ENCODE measurements around a stretch of chr15.

DNA sequence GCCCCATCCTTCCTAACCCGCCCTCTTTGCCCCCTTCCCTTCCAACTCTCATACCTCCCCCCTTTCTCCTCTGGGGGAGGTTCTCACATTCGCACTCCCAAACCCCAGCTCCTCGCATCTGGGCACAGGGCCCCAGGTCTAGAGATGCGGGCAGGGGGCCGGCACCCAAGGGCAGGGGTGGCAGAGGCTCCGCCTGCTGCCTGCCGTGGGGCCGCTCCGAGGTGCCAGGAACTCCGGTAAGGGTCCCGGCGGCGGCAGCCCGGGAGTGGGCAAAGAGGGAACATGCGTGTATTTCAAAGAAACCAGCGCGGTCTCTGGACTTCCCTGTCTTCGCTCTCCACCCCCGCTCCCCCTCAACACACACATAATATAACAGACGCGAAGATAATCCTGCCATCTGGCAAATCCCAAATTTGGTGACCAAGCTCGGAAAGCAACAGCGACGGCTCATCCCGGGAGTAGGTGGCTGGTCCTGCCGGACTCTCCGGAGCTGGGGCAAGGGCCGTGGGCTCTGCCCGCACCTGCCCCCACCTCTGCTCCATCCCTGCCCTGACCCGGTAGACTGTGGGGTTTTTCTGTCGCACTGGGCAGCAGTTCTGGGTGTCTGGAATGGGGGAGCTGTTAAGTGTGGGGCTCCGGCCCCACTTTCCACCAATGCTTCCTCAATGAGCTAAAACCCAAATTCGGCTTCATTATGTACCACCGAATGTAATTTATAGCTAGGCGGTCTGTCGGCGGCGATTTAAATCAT, 31.0 kb downstream of the NR2F2 start:
- RRBS = 17% methylated on average over 12 of the region's 38 CpGs

GRCh38 chr15:96756568-96756828, 426.0 kb downstream of the NR2F2 start:
- RRBS = no CpG with 5 or more reads among the region's 8 CpGs

- RRBS = no CpG with 5 or more reads among the region's 8 CpGs
Measured at GRCh38 chr15:97234006-97234347, 726.5 kb upstream of the ARRDC4 start.

- RRBS = no CpG with 5 or more reads among the region's 6 CpGs
Measured at GRCh38 chr15:97994945-97995742, 34.6 kb downstream of the ARRDC4 start.

DNA sequence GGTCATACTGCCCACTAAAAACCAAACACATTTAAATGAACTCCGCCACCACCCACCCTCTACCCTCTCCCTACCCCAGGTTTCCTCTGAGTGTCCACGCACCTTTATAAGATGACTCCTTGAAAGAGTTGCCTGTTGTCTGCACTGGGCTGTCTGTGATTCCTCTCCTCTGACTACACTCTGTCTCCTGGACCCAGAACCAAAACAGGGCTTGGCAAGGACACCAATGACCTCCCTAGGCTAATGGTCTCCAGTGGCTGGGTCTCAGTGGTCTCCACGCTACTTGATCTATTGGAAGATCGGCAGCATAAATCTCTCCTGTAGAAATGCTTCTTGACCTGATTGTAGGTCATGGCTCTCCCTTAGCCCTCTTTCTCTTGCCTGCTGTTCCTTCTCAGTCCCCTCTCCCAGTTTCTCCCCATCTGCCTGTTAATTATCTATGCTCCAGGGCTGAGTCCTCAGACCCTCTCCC, 55.9 kb downstream of the ARRDC4 start:
- RRBS = no CpG with 5 or more reads among the region's 4 CpGs

DNA sequence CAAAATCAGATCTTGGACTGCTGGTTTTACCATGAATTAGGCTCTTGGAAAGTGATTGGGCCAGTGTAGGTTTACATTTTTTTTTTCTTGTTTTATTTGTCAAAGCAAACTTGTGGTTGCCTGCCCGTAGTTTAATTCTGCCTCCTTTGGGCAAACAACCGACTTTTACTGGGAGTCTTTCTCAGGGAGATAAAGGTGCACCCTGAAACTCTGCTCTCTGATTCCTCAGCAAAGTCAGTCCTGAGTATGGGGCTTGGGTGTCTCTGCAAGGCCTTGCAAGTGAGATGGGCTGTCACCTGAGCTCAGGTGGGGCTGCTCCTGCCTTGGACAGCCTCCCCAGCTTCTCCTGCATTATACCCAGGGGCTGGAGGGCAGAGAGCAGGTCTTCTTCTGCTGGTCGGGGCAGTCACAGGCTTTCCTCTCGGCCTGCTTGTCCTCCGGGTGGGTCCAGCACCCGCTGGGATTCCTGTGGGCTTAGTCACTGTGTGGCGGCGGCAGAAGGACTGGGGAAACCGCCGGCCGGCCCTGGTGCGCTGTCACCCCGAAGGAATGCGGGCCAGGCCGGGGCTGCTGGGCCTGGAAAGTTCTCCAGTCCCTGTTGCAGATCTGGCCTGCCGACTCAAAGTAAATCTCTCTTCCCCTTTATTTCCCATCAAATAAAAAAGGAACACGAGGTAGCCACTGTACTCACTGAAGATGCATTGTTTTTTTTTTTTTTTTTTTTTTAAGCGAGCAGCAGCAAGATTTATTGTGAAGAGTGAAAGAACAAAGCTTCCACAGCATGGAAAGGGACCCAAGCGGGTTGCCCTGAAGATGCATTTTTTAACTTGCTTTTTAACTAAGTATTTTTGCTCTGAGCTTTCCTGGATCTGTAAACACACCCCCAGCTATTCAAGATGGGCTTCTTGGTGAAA, 79.2 kb downstream of the IGF1R start:
- RRBS = 2% methylated on average over 10 of the region's 19 CpGs

DNA sequence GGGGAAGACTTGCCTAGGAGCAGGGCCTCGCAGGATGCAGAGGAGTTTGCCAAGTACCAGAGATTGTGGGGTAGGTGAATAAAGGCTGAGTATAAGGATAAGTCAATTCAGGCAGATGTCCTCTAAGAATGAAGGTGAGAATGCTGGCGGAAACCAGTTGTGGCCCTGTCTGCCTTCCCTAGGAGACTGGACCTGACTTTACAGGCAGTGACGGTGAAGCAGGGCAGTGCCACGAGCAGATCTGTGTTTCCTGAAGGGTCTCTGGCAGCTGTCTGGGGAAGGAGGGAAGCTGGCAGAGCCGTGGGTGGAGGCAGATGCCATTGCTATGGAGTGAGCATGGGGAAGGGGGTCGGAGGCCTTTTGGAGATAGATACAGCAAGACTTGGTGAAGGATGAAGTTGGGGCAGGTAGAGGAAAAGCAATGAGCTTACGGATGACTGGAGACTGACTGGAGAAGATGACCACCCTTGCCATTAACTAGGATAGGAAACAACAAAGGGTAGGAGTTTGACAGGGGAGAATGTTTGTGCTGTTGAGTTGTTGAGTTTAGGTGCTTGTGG, 84.0 kb downstream of the IGF1R start:
- RRBS = no CpG with 5 or more reads among the region's 7 CpGs

DNA sequence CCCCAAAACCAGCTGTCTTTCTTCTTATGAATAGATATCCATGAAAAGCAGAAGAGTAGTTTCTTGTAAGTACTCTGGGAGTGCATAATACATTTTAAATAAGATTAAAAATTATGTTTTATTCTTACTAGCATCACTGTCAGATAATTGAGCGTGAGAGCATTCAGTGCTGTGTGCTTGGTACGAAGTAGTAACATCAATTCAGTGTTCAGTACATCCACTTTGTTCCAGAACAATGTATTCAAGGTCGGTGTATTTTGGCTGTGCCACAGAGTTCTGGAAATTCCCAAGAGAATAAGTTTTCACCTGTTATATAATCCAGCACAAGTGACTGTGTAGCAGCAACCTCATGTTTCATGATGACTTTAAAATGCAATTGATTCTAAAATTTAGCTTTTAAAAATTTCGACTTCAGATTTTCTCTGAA, 130.6 kb downstream of the IGF1R start:
- RRBS = no CpG with 5 or more reads among the region's 4 CpGs

GRCh38 chr15:98843026-98843488, 164.5 kb downstream of the PGPEP1L start:
- RRBS = no CpG with 5 or more reads among the region's 7 CpGs

DNA sequence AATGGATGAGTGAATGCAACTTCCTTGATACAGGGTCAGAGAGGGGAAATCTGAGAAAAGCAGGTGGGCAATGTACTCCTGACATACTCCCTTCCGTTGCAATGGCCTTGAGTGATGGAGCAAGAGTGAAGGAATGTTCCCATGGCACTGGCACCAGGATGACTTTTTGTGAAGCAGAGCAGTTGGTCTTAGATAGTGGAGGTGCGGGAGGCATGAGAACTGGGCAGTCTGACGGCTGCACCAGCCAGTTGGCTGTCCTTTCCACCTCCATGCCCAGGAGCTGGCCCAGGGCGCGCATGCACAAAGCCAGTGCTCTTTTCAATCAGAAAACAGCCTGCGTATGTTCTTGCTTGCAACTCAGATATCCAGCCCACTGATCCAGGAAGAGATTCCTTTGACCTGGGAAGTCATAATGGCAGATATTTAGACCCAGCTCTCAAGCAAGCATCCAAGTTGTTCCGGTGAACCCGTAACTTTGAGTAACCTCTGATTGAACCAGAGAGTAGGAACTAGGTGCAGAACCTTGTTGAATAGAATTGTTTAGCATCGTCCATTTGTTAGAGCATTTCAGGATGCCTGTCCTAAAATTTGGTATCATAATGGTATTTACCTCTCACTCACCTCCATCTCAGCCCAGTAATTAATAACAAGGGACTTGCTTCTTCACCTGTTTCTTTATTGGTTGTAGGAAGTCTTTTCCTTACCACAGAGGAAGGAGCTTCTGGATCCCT, 136.7 kb downstream of the PGPEP1L start:
- RRBS = no CpG with 5 or more reads among the region's 9 CpGs

DNA sequence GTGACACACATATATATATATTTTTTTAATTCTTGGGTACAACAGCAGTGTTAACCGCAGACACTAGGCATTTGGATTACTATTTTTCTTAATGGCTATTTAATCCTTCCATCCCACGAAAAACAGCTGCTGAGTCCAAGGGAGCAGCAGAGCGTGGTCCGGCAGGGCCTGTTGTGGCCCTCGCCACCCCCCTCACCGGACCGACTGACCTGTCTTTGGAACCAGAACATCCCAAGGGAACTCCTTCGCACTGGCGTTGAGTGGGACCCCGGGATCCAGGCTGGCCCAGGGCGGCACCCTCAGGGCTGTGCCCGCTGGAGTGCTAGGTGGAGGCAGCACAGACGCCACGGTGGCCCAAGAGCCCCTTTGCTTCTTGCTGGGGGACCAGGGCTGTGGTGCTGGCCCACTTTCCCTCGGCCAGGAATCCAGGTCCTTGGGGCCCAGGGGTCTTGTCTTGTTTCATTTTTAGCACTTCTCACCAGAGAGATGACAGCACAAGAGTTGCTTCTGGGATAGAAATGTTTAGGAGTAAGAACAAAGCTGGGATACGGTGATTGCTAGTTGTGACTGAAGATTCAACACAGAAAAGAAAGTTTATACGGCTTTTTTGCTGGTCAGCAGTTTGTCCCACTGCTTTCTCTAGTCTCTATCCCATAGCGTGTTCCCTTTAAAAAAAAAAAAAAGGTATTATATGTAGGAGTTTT, 48.3 kb downstream of the PGPEP1L start:
- RRBS = 96% methylated on average over 5 of the region's 18 CpGs

DNA sequence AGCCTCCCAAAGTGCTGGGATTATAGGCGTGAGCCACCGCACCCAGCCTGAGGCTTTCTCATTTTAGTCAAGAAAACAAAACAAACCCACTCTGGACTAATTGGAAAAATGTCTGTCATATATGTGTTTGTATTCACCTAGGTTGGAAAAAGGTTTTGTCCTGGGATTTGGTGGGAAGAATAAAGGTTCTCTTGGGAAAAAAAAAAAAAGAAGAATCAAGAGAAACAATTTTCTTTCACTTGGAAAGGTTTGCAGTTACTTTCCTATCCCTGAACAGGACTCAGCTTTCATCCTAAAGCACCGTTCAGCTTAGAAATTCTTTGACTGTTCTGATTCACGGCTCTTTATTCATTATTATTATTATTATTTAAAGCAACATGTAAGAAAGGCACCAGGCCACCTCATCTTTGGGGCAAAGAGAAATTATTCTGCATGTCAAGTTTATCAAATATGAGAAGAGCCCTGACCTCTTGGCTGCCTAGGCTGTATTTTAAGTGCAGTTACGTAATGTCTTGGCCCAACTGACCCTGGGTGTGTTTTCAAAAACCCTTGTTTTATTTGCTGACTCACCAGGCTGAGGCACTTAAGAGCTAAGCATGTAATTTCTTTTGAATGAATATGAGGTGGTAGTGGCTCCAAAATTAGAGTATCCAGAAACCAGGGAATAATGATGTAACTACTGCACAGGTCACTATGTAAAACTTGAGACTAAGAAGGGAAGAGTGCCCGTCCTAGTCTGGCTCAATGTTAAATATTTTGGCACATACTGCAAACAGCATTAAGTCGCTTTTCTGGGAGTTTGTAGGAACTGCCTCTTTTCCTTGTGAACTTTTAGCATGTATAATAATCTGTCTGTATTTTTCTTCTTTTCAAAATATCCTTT, 24.4 kb downstream of the PGPEP1L start:
- RRBS = no CpG with 5 or more reads among the region's 7 CpGs

DNA sequence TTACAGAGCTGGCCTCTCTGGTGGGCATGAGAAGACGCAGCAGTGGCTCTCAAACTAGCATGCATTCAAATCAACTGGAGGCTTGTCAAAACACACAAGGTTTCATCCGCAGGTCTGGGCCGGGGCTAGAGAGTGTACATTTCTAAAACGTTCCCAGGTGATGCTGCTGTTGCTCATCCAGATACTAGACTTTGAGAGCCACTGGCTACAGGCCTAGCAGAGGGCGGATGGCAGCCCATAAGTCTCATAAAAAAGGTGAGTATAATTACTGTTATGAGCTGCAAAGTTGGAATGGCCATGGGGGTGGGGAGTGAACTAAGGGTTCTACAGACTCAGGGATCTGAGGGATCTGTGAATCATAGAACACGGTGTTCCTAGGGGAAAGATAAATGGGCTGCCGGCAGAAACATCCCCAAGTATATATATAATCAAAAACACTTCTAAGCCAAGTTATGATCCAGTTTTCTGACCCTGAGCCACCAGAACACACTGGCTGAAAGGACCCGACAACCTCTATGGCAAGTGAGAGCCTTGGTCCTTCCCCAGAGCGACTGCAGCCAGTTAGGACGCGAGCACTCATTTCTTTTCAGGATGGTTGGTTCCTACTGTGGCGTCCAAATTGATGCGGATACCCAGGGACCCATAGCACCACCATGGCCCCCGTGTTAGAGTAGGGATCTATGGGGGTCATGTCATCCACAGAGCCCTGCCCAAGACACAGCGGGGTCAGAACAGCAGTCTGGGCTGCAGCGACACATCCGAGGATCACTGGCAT, 7.9 kb upstream of the SYNM start:
- RRBS = no CpG with 5 or more reads among the region's 17 CpGs

- RRBS = no CpG with 5 or more reads among the region's 9 CpGs
Measured at GRCh38 chr15:99181333-99181947, 67.9 kb downstream of the TTC23 start.

GRCh38 chr15:99324280-99324803, 73.1 kb downstream of the LRRC28 start:
- RRBS = no CpG with 5 or more reads among the region's 5 CpGs

- RRBS = no CpG with 5 or more reads among the region's 17 CpGs
Measured at GRCh38 chr15:99425031-99425749, 140.6 kb upstream of the MEF2A start.

DNA sequence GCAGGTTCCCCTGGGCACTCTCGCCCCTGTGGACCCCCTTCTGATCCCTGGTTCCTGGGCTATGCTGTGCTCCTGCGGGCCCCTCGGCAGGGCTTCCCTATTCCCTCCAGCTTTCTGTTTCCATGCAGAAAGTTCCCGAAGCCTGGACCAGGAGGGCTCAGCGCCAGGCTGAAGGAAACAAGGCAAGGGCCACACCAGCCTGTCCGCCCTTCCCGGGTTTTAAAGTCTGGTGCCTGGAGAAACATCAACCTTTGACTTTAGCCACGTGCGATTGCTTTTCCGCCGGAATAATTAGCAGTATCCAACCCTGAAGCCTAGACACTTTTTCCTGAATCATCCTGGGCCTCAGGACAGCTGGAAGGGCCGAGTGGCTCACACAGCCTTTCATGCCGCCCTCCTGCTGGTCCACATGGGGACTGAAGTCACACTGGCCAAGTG, 128.0 kb upstream of the MEF2A start:
- RRBS = 84% methylated on average over 5 of the region's 13 CpGs

GRCh38 chr15:99452625-99453352, 113.0 kb upstream of the MEF2A start:
- RRBS = 77% methylated on average over 7 of the region's 19 CpGs

- RRBS = no CpG with 5 or more reads among the region's 3 CpGs
Measured at GRCh38 chr15:99546713-99547144, 19.1 kb upstream of the MEF2A start.

GRCh38 chr15:99618822-99619319, 53.1 kb downstream of the MEF2A start:
- RRBS = no CpG with 5 or more reads among the region's 4 CpGs